Renal cortical epithelial cell (primary cell): ENCODE measurements around a stretch of chr16.

- RRBS = 91% methylated on average over 10 of the region's 52 CpGs
Observed at GRCh38 chr16:88497406-88498431, 44.6 kb downstream of the ZFPM1 start.

- RRBS = no CpG with 5 or more reads among the region's 11 CpGs
Observed at GRCh38 chr16:88503371-88503784, 50.3 kb downstream of the ZFPM1 start.

DNA sequence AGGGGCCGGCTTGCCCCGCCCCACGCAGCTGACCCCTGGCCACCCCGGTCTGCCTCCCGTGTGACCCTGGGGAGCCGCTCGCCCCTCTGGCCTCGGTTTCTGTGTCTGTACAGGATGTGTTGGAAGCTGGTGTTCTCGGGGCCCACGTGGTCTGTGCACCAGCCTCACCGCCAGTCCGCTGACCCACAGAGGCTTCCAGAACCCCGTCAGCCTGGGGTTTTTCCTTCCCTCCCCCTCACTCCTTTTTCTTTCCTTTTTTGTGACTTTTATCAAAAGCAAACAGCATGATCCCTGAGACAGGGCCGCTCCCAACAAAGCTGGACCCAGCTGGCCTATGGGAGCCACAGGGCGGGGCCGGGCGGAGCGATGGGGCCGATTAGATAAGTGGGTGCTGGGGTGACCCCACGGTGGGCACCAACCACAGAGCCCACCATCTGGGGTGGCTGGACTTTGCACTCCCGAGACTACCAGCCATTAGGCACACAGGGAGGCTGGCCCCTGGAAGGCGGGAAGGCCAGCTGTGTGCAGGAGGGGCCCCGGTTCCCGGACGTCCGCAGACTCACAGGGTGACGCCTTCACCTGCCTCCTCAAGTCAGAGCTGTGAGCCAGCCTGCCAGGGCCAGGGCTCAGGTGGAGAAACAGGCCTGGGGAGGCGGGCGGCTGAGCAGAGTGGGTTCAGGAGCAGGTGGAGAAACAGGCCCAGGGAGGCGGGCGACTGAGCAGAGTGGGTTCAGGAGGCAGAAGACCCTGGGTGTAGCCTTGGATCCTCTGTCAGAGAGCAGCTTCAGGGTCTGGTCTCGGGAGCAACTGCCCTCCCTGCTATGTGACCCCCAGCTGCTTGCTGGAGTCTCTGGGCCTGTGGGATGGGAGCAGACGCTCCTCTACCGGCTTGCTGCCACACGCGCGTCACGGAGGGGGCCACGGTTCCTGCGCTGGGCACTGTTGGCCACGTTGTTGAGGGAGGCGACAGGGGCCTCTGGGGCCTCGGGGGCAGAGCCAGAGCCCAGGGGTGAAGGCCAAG is 56.2 kb downstream of the ZFPM1 start:
- RRBS = 17% methylated on average over 4 of the region's 43 CpGs

DNA sequence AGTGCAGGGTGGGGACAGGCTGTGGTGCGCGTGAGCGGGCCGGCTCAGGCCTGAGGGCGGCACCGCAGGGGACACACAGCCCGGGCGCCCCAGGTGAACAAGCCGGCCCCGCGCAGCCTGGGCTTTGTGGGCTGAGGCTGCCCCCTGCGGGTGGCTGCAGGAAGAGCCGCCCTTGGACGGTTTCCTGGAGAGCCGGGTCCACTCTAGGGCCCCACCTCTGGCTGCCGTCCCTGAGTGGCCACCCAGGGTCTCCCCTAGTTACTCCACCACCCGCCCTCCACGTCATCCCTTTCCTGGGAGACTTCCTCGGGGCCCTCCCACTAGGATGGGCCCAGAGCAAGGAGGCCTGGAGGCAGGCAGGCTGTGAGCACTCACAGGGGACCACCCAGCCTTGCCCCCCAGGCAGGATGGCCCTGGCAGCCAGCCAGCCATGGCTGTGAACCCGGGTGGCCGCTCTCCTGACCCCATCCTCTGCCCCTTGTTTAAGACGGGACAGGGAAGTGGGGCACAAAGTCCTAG is 42.7 kb upstream of the ZC3H18 start:
- RRBS = 5% methylated on average over 10 of the region's 22 CpGs

DNA sequence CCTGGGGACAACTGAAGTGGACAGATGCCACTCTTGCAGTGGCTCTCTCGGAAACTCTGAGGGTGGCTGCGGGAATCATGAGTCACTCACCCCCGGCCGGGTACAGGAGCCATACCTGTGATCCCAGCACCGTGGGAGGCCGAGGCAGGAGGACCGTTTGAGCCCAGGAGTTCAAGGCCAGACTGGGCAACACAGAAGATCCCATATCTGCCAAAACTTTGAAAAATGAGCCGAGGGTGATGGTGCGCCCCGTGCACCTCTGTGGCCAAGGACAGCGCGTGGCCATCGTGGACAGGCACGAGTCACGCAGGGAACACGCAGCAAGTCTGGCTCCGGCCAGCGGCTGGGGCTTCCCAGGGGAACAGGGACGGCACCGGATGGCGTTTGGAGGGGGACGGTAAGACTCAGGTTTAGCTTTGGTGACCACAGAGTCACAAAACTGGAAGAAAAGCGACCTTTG is 41.3 kb upstream of the ZC3H18 start:
- RRBS = no CpG with 5 or more reads among the region's 23 CpGs

GRCh38 chr16:88532961-88533203 is 37.3 kb upstream of the ZC3H18 start:
- RRBS = no CpG with 5 or more reads among the region's 9 CpGs

DNA sequence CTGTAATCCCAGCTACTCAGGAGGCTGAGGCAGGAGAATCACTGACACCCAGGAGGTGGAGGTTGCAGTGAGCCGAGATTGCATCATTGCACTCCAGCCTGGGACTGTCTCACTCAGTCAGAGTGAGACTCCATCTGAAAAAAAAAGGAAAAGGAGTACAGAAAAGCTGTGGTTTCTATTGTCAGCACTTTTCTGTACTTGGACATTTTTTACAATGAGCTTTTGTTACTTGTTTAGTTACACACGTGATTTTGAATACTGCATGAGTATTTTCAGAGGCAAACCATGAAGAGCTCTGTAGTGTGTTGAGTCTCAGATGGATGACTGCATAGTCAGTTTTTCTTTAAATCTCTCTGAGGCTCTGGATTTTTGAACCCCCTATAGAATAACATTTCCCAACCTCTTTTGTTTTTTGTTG is 26.3 kb downstream of the ZC3H18 start:
- RRBS = no CpG with 5 or more reads among the region's 2 CpGs

GRCh38 chr16:88631218-88631971 is 7.0 kb upstream of the IL17C start:
- RRBS = 83% methylated on average over 1 of the region's 27 CpGs

DNA sequence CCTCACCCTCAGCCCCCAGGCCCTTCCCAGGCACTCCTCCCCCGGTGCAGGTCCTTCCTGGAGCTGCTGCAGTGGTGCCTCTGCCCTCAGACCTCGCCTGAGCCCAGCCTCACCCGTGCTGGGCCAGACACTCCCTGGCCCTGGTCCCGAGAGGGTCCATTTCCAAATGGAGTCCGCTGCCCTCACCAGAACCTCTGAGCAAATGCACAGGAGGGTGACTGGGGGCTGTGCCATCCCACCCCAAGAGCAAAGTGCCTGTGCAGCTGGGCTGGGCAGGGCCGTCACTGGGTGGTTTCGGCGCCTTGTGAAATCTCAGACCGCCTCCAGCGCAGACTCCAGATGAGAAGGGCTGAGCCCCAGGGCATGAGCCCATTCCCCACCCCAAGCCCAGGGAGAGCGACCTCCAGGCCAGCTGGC is 705 bp downstream of the CYBA start:
- RRBS = no CpG with 5 or more reads among the region's 11 CpGs

DNA sequence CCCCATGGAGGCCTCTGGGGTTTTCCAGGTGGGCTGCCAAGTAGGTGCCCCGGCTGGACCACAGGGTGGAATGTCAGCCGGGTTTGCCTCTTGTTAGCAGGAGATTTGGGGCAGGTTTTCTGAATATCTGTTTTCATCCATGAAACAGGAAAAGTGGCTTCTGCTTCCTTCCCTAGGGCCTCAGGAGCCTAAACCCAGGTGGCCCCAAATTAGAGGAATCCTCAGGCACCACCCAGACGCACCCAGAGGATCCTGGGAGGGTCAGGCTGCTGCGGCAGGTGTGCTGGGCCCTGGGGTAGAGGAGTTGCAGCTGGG is 6.8 kb upstream of the SNAI3 start:
- RRBS = no CpG with 5 or more reads among the region's 4 CpGs

- RRBS = 30% methylated on average over 17 of the region's 35 CpGs
Observed at GRCh38 chr16:88700804-88701481, 5.3 kb downstream of the RNF166 start.

DNA sequence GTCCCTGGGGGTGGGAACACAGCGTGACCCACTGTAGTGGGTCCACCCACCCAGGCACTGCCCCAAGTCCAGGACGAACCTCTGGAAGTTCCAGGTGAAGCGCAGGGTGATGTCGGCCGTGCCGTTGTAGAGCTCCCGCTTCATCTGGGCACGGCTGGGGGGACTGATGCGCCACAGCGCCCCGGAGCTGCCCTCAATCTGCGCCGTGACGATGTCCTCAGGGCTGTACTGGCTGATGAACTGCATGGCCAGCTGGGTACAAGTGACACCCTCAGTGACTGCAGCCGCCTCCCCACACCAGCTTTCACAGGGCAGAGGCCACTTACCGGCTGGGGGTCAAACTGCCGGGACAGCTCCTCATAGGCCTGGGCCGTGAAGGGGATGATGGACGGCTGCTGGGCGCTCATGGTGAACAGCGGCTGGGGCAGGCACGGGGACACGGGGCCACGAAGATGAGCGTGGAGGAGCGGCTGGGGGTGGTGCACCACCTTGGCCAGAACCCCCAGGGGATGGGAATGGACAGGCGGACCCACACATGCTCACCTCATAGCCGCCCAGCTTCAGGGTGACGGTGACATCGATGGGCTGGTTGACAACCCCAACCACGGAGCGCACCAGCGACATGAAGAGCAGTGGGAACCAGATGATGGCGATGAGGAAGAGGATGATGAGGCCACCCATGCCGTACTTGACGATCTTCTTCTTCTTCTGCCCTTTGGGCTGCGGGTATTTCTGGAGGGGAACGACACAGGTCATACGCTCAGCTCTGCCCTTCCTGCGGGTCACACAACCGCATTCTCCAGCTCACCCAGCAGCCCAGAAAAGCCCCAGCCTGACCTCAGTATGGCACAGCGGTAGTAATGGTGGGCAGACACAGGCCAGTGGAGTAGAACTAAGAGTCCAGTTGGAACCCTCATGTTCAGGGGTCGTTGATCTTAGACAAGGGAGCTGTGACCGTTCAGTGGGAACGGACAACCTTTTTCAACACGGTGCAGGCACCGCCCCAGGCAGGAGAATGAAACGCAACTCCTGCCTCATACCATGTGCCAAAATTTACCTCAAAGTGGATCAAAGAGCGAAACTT is 10.5 kb downstream of the CTU2 start:
- RRBS = no CpG with 5 or more reads among the region's 49 CpGs

DNA sequence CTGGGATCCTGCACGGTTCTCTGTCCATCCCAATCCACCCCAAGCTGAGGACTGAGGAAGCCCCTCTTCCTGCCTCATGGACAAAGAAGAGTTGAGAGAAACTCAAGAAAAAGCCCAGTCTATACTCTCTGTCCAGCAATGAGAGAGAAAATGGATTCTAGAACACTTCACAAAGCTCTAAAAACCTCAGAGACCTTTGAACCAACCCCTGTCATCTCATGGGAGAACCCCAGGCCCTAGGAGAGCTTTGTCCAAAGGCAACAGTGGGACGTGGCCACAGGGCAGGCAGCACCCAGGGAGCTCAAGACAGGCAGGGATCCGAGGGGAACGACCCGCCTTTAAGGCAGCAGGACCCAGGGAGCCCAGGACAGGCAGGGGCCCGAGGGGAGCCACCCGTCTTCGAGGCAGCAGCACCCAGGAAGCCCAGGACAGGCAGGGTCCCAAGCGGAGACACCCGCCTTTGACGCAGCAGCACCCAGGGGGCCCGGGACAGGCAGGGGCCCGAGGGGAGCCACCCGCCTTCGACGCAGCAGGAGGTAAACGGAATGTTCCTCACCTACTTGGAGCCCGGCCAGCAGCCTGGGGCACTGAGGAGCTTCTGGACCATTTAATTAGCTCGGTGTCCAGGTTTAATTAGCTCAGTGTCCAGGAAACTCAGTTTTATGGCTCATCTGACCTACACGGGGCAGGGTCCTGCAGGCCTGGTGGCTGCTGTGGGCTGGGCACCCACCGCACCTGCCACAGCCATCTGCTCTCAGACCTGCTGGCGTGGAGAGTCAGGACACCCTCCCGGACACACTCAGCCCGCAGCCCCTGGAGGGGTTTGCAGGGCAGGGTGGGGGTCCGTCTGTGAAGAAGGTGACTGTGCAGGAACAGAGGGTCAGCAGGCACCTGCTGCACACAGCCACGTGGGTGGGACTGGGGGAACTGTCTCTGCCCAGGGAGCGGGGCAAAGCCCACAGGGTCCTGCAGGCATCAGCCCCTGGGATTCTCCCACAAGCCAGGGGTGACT is 24.5 kb downstream of the PIEZO1 start:
- RRBS = 15% methylated on average over 5 of the region's 27 CpGs

DNA sequence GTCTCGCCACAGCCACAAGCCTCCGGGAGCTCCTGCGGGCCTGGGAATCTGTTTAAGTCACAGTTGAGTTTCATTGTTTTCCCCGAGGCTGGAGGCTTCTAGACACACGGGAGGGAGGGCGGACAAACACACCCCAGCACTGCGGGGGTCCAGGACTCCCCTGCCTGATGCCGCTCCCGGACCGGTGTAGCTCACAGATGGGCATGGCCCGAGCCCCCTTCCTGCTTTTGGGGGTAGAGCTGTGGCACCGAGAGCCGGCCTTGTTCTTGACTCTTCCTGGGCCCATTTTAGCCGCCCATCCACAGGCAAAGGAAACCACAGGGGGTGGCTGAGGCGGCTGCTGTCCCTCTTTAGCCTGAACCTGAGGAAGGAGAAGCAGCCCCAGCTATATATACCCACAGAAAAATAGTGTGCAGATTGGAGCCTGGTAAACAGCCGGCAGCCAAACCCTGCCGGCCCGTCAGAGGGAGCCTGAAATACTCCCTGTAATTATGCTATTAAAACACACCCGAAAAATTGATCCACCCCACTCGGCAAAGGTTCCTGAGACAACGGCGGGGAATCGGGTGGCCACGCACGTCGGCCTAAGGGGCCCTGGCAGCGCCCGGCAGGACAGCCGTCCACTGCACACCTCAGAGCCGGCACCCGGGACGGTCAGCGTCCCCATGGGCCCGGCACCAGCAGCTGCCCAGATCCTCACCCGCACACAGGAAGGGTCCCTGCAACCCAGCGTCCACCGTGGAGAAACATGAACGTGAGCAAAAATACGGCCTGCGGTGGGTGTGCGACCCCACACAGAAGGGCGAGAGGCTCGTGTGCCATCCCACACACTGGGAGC is 6.8 kb downstream of the PIEZO1 start:
- RRBS = 100% methylated on average over 2 of the region's 43 CpGs

DNA sequence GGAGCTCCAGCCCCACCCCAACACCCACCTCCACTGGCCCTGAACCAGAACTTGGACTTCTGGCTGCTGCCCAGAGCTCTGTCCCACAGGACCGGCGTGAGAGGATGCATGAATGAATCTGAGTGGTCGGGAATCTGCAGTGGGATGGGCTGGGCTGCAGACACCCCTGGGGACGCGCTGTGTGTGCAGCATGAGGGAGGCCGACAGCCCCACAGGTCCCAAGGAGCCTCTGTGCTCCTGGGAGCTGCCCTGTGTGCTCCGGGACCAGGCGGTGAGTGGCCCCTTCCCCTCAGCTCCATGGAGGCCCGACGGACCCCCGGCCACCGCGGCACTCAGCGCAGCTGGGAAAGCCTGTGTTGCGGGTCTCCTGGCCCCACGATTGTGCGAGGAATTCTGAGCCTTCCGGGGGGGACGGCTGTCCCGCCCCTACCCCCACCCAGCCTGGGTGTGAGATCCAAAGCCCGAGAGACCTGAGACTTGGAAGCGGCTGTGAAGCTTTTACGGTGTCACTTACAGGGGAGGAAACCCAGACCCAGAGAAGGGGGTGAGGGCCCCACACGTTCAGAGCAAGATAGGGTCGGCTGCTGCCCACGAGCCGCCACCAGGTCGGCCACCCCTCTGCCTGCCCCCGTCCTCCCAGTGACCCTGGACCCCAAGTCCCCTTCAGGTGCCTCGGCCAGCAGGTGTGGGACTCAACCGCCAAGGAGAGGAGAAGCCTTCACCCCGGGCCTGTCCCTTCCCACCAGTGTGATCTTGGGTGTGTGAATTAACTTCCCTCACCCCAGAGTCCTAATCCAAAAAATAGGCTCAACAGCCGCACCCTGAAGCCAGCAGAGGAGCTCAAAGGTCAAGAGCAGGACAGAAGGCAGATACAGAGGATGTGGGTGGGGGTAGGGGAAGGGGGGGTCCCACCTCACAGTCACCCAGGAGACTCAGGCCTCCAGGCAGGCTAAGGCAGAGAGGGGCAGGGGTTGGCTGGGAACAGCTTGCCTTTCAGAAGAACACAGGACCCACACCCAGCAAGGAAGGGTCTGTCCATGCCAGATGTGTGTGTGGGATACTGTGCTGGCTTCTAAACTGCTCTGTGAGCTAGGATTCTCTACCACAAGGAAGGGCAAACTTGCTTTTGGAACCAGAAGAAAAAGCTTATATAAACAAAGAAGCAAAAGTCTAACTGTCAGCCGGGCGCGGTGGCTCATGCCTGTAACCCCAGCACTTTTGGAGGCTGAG is 5.1 kb downstream of the PIEZO1 start:
- RRBS = 31% methylated on average over 11 of the region's 36 CpGs

DNA sequence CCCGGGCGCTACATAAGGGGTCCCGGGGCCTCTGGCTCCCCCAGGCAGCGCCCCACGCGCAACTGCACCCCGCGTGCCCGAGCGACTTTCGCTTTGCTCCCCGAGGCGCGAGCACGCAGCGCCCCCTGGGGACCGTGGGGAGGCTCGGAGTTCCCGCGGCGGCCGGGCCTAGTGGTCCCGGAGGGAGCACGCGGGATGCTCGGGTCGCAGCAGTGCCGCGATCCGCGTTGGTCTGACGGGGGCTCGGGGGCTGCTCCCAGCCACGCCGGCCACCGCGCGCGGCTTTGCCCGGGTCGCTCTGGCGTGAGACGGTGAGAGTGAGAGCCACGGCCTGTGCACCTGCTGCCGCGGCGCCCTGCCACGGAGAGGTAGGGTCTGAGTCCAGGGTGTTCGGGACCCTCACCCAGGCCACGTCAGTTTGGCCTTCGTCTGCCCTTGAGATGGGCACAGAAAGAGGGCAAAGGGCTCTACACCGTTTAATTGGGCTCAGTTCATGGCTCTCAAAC is 537 bp upstream of the PIEZO1 start:
- RRBS = 2% methylated on average over 10 of the region's 52 CpGs

DNA sequence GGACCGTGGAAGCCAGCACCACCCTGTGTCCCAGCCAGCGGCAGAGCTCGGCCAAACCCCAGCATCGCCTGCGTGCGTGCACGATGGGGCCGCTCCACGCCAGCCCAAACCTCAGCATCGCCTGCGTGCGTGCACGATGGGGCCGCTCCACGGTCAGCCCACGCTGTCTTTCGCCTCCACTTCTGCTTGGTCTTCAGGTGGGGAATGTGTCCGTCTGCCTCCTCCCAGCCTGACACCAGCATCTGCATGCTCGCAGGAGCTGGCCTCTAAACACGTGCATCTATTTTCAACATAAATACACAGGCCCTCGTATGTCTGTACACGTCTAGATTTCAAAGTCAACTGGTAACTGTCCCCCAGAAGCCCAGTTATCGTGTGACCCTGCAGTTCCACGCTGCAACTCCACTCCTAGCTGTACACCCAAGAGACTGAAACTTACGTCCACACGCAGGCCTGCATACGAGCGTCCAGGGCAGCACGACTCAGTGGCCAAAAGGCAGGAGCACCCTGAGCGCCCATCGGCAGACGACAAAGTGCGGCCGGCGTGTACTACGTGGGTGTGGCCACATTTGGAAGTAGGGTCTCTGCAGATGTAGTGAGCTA is 13.7 kb downstream of the GALNS start:
- RRBS = no CpG with 5 or more reads among the region's 36 CpGs

DNA sequence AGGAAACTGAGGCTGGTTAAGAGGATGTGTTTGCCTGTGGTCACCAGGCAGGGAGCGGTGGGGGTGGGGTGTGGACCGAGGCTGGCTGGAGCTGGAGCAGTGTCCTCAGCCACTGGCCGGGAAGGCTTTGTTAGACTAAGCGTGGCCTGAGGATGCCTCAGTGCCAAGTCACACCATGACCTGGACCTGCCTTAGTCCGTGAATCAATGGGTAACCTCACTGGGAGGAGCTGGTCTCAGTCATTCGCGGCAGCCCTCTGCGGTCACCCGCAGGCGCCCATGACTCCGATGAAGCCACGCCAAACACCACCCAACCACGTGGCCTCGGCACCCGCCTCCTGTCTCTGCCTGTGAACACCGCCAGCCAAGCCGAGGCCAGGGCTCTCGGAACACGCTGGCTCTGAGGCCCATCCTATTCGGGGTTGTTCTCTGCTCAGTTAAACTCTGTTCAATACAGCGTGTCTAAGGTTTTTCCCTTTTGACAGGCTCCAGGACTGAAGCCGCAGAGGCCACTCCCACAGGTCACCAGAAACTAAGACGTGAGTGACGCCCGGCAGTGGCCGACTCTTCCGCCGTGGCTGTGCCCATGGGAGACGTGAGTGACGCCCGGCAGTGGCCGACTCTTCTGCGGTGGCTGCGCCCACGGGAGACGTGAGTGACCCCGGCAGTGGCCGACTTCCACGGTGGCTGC is 16.7 kb upstream of the PABPN1L start:
- RRBS = 97% methylated on average over 7 of the region's 39 CpGs

GRCh38 chr16:88887018-88888223 is 21.0 kb upstream of the PABPN1L start:
- RRBS = 53% methylated on average over 13 of the region's 46 CpGs

DNA sequence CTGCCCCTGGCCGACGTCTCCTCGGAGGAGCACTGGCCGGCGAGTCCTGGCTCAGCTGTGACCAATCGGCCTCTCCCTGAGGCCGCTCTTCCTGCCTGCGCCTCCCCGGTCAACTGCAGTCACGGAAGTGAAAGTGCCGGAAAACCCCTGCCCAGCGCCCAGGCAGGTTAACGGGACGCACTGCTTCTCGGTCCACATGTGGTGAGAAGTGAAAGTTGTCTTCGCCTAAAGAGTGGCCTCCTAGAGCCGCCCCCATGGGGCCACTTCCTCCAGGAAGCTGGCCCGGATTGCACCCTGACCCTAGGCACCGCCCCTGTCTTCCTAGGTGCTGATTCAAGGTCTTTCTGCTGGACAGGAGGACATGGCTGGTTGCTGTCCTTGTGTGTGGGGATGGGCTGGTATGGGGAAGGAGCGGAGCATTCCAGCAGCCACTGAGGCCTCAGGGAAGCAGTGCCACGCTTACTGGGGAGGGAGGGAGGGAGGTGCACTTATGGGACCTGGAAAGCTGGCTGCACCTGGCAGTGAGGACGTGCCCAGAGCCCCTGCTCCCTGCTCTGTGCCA is 5.2 kb downstream of the CBFA2T3 start:
- RRBS = 82% methylated on average over 6 of the region's 22 CpGs